H1 (cell line): ENCODE results near the genes EDN3 and PSMA7.

DNA sequence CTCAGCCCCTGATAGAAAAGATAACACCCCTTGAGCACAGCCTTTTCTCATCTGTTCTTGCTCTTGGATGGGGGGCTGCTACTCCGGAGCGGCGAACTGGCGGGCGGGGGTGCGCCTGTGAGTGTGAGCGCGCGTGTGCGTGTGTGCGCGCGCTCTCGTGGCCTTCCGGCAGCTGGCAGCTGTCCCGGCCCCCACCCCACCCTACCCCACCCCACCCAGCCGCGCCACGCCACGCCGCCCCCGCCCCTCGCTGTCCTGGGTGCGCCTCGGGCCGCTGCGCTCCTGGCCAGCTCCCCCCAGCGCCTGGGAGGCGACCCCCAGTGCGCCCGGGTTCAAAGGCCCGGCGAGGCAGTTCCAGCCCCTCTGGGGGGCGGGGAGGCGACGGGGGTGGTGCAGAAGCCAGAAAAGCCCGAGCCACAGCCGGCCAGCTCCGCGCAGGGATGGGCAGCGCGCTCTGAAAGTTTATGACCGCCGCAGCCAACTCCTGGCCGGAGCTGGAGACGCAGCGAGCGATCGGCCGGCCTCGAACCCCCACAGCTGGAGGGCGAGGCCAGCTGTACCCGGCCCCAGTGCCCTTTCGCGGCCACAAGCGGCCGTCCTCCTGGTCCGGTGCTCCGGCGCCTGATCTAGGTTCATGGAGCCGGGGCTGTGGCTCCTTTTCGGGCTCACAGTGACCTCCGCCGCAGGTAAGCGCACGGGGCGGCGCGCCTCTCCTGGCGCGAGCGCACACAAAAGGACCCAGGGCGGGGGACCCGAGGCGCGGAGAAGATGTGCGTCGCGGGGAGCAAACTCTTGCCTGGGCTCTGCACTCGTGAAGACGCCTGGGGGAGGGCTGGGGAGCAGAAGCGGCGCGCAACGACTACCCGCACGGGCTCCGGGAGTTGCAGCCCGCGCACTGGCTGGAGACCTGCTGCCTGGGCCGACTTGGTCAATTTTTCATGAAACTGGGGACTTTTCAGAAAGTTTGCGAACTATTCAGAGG lies at the start of gene EDN3:
Gene EDN3 (plus strand): TSS at position 433 of the 982 bp plus-strand sequence.
- RRBS = 7% methylated on average over 34 of the region's 92 CpGs
CAGE:
- cytosol, long polyA plus RNA = no peak
- long polyA plus RNA = no peak
- nucleus, long polyA plus RNA = no peak

DNA sequence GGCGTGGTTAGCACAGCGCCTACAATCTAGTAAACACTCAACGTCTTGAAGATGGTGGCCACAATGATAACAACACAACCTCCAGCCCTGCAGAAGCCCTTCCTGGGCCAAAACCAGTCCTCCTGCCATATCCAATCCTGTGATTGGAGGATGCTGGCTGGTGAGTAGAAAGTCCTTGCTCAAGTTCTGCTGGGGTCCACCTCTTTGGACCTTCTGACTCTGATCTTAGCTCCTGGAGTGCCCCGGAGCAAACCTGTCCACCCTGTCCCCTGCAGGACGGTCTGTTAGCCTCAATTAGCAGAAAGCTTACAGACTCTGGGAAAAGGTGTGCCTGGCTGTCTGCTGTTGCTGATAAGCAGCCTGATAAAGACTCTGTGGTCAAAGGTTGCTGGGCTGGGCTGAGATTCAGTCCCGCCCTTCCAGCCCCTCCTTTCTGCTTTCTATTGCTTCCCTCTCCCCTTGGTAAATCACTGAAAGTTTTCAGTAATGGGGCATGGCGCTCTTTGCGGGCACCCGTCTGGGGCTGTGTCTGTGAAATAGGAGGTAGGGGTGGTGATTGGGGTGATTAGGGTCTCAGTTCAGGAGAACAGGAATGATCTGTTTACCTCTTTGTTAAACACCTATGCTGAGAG lies 8.4 kb downstream of the EDN3 start:
- RRBS = no CpG with 5 or more reads among the region's 9 CpGs
CAGE:
- cytosol, long polyA plus RNA = no peak
- long polyA plus RNA = no peak
- nucleus, long polyA plus RNA = no peak

GRCh38 chr20:59577199-59577797 lies 27.0 kb upstream of the PHACTR3 start:
- RRBS = 24% methylated on average over 52 of the region's 86 CpGs
CAGE:
- cytosol, long polyA plus RNA = no peak
- long polyA plus RNA = no peak
- nucleus, long polyA plus RNA = no peak

DNA sequence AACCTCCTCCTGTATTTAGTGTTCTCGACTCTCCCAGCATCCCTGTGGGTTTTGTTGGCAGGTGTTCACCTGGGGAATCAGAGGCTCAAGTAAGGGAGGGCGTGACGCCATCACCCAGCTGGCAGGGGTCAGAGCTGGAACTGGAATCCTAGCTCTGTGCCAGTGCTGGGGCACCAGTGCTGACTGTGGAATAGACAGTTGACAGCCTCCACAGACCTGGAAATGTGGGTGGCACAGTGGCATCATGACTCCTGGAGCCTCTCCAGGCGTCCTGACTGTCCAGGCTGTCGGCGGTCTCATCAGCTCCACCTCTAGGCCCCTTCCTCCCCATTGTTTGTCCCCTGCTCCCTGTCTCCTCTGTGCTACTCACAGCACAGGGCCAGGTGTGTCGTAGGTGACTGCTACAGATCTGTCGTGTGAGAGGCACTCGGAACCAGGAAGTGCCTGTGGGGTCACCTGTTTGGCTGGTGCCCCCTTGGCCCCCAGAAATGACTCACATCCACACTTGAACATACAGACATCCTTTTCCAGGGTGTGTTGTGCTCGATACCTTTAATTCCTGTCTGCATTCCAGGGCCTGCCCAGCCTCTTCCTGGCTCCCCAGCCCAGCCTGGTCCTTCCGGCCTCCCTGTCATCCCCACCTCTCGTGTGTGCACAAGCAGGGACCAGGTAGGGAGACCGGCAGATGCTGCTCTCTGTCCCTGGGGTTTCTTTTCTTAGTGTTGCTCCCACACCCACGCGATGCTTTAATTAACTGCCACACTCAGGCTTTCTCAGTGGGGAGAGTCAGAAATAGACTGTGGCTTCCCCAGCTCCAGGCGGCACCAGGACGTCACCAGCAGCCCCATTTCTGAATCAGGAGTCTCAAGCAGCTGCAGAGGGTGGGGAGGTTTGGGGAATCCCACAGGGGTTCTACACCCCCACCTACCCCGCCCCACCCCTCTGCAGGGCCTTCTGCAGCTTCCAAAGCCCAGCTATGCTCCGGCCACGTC lies 102.4 kb downstream of the SYCP2 start:
- RRBS = 84% methylated on average over 3 of the region's 20 CpGs
CAGE:
- cytosol, long polyA plus RNA = no peak
- long polyA plus RNA = no peak
- nucleus, long polyA plus RNA = no peak

DNA sequence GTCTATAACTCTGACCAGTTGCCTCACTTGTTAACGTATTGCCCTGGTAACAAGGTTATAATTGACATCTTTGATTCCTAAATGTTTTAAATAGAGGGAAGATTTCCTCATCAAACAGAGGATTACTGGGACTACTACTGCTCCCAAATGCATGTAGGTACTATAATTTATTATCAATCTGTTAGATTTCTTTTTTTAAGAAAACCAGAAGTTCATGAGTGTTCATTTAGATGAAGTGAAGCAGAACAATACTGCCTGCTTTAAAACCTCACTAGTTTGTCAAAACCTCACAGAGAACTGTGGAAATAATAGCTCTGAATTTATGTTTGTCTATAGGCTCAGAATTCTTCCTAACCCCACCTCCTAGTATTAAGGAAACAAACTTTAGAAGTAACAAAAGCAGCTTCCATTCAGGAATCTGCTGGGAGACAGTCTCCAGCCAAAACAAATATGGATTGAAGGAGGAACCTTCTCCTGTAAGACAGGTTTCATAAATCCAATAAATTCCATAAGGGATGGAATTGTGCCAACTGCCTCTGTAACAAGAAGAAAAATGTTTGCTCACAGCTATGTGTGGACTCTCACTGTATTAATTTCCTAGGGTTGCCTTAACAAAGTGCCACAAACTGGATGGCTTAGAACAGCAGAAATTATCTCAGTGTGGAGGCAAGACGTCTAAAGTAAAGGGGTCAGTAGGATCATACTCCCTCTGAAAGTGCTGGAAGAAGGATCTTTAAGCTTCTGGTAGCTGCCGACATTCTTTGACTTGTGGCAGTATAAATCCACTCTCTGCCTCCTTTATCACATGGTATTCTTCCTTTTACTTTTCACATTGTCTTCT lies 7.6 kb downstream of the SYCP2 start:
- RRBS = no CpG with 5 or more reads among the region's 3 CpGs
CAGE:
- cytosol, long polyA plus RNA = no peak
- long polyA plus RNA = no peak
- nucleus, long polyA plus RNA = no peak

DNA sequence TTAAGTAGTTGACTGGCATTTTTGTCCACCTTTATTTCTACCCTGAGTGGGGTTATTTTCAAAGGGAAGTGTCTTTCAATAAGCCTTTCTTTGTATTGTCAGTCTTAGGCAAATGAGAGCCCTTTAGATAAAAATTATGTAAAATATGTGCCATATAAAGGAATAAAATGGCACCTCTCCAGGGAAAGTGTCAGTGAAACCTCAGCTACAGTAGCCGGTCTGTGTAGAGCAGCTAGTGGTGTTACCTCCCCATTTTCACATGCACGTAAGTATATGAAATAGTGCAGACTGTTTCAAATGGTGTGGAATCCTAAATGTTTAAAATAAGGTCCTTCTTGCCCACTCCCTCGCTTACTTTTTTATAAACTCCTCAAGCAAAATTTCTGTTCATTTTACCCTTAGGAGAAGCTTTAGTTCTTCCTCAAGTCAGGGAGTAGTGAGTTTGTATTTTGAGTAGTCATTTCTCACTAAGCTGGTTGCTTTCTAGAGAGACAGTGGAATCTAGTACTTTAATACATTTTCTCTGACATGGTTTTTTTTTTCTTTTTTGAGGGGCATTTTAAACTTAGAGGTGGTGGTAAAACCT lies 5.1 kb downstream of the FAM217B start:
- RRBS = no CpG with 5 or more reads among the region's 3 CpGs
CAGE:
- cytosol, long polyA plus RNA = no peak
- long polyA plus RNA = no peak
- nucleus, long polyA plus RNA = no peak

- RRBS = no CpG with 5 or more reads among the region's 11 CpGs
CAGE:
- cytosol, long polyA plus RNA = no peak
- long polyA plus RNA = no peak
- nucleus, long polyA plus RNA = no peak
These were observed 36.4 kb downstream of the CDH26 start for GRCh38 chr20:59994449-59995295.

- RRBS = no CpG with 5 or more reads among the region's 20 CpGs
CAGE:
- cytosol, long polyA plus RNA = no peak
- long polyA plus RNA = no peak
- nucleus, long polyA plus RNA = no peak
These were observed 99.9 kb downstream of the CDH26 start for GRCh38 chr20:60057834-60058822.

DNA sequence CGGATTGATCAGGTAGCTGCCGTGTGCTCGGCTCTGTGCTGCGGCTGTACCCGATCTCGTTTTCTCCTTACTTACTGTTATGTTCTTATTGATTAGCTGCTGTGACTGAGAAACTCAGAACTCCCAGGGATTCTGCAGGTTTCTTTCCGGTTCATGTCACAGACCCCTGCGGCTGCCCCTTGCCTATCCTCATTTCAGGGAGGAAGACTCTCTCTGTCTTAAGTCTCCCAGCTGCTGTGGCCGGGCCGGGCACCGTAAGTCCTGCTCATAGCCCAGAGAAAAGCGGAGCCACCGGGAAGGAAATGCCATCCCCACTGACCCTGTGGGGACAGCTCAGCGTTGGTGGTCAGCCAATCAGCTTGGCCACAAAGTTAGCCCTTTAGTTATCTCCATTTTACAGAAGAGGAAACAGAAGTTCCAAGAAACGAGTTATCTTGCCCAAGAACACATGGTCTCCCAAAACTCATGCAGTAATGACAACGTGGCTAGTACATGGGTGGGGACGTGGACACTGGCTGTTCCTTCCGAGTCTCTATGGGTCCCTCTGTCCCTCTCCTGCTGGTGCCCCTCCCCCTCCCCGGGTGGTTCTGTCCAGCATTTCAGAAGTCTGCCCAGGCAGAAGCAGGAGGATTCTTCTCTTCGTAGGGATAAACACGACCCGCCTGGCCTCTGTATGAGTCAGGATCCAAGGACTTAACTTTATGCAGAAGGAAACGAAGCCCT lies 273.7 kb downstream of the CDH4 start:
- RRBS = 83% methylated on average over 3 of the region's 23 CpGs
CAGE:
- cytosol, long polyA plus RNA = no peak
- long polyA plus RNA = no peak
- nucleus, long polyA plus RNA = no peak

GRCh38 chr20:61659660-61660118 lies 406.0 kb downstream of the TAF4 start:
- RRBS = 79% methylated on average over 5 of the region's 10 CpGs
CAGE:
- cytosol, long polyA plus RNA = no peak
- long polyA plus RNA = no peak
- nucleus, long polyA plus RNA = no peak

- RRBS = 26% methylated on average over 27 of the region's 44 CpGs
CAGE:
- cytosol, long polyA plus RNA = no peak
- long polyA plus RNA = no peak
- nucleus, long polyA plus RNA = no peak
These were observed 100.0 kb downstream of the TAF4 start for GRCh38 chr20:61965596-61966223.

- RRBS = no CpG with 5 or more reads among the region's 7 CpGs
CAGE:
- cytosol, long polyA plus RNA = no peak
- long polyA plus RNA = no peak
- nucleus, long polyA plus RNA = no peak
These were observed 54.7 kb downstream of the TAF4 start for GRCh38 chr20:62010976-62011302.

DNA sequence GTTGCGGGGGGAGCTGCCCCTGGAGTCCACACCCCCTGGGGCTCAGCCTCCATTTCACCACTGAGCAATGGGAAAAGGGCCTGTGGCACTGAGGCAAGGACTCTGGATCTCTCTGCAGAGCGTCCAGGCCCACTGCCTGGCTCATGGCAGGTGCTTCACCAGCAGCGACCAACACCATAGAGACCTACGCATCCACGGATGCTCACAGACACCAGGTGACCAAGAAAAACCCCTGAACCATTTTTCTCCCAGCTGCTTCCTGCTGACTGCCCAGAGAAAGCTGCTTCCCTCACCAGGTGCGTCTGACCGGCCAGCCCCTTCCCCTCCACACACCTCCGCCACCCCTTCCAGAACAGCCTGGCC lies 54.0 kb downstream of the TAF4 start:
- RRBS = no CpG with 5 or more reads among the region's 8 CpGs
CAGE:
- cytosol, long polyA plus RNA = no peak
- long polyA plus RNA = no peak
- nucleus, long polyA plus RNA = no peak

- RRBS = no CpG with 5 or more reads among the region's 20 CpGs
CAGE:
- cytosol, long polyA plus RNA = no peak
- long polyA plus RNA = no peak
- nucleus, long polyA plus RNA = no peak
These were observed 39.6 kb downstream of the TAF4 start for GRCh38 chr20:62025918-62026581.

DNA sequence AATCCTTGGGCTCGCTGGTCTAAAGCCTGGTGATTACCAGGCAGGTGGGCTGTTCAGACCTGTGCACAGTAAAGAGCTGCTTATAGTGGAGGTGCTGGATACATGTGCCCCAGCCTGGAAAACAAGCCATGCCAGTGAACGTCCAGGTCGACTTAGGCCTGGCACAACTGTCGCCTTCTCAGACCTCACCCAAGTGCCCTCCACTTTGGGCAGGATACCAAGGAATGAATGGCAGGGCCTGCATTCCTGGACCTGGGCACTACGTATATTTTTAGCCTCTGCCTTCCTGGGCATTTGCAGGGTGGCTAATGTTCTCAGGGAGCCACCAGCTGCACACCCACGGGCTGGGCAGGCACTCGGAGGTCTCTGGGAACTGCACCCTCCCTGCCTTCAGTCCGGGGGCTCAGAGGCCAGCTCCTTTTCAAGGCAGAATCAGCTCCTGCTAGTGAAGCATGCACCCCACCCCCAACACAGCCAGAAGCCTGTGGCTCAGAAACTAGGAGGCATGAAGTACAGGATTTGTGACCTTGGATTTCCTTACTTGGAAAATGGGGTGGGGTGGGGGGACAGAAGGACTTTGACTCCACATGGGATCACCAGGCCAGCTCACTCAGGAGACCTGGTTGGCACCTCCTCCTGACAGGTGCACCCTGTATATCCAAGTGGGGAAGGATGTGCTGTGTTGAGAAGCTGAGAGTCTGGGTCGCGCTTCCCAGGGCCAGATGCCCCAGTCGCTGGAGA lies 2.6 kb upstream of the LSM14B start:
- RRBS = no CpG with 5 or more reads among the region's 11 CpGs
CAGE:
- cytosol, long polyA plus RNA = no peak
- long polyA plus RNA = no peak
- nucleus, long polyA plus RNA = no peak

DNA sequence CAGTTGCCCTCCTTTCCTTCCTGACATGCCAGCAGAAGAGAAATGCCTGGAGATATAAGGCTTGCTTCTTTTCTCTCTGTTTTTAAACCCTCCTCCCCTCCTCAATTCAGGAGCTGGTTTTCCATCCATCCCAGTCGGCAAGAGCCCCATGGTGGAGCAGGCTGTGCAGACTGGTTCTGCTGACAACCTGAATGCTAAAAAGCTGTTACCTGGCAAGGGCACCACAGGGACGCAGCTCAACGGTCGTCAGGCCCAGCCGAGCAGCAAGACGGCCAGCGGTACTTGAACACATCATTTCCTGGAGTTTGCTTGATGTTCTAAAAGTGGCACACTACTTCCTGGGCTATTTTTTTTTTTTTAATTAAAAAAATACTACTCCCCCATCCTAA lies 7.4 kb downstream of the LSM14B start:
- RRBS = no CpG with 5 or more reads among the region's 7 CpGs
CAGE:
- cytosol, long polyA plus RNA = no peak
- long polyA plus RNA = no peak
- nucleus, long polyA plus RNA = no peak

DNA sequence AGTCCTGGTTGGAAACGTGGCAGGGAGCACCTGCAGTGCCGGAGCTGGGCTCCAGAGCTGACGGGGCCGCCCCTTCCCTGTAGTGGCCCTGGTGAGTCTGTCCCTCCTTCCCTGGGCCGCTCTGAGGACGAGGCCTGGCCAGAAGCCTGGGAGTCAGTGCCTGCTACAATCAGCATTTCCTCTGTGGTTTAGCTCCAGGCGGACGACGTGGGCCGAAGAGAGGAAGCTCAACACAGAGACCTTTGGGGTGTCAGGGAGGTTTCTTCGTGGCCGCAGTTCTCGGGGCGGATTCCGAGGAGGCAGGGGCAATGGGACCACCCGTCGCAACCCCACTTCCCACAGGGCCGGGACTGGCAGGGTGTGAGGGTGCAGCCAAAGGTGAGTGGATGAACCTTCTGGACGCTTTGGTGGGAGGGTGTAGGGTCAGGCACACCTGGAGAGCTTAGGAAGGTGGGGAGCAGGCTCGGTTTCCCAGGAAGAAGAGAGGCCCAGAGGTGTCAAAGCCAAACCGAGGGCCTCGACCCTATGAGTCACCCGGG lies 10.0 kb downstream of the PSMA7 start:
- RRBS = 92% methylated on average over 2 of the region's 23 CpGs
CAGE:
- cytosol, long polyA plus RNA = no peak
- long polyA plus RNA = no peak
- nucleus, long polyA plus RNA = no peak

DNA sequence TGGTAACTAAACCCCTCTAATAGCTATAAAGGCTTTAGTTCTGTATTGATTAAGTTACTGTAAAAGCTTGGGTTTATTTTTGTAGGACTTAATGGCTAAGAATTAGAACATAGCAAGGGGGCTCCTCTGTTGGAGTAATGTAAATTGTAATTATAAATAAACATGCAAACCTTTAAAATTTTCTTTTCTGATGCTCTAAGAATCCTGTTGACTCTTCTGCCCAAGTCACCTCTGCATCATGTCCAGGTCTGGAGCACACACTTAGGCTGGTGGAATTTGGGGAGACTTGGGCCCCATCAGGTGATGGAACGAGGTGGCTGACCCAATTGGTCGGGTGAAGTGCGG lies 8.0 kb downstream of the PSMA7 start:
- RRBS = no CpG with 5 or more reads among the region's 3 CpGs
CAGE:
- cytosol, long polyA plus RNA = no peak
- long polyA plus RNA = no peak
- nucleus, long polyA plus RNA = no peak

DNA sequence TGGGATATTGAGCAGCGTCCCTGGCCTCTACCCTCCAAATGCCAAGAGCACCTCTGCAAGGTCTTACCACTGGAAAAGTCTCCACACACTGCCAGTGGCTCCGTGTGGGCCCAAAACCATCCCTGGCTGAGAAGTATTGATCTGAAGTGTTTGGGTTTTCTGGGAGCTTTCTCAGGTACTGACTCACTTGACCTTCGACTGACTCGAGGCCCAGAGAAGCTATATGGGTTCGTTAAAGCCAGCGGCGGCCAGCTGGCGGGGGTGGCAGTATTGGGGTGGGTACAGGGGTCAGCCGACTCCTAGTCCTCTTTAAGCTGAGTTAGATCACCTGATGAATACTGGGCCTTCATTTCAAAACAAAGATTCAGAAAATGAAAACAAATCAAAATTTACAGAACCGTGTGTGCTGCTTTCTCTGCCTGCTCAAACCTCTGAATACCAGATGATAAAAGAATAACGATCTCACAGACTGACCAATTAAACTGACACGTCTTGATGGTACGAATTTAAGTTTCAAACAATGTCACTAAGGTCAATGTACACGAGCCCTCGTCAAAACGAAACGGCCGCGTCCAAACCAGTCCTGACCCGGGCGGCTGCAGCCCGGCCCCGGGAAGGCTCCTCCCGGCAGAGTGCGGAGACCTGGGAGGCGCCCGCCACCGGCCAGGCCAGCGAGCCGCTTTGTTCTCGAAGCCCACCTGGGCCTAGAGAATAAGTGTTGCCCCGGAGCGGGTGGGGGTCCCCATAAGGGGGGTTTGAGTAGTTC lies 1.0 kb downstream of the PSMA7 start:
- RRBS = 1% methylated on average over 6 of the region's 33 CpGs
CAGE:
- cytosol, long polyA plus RNA = no peak
- long polyA plus RNA = no peak
- nucleus, long polyA plus RNA = no peak

DNA sequence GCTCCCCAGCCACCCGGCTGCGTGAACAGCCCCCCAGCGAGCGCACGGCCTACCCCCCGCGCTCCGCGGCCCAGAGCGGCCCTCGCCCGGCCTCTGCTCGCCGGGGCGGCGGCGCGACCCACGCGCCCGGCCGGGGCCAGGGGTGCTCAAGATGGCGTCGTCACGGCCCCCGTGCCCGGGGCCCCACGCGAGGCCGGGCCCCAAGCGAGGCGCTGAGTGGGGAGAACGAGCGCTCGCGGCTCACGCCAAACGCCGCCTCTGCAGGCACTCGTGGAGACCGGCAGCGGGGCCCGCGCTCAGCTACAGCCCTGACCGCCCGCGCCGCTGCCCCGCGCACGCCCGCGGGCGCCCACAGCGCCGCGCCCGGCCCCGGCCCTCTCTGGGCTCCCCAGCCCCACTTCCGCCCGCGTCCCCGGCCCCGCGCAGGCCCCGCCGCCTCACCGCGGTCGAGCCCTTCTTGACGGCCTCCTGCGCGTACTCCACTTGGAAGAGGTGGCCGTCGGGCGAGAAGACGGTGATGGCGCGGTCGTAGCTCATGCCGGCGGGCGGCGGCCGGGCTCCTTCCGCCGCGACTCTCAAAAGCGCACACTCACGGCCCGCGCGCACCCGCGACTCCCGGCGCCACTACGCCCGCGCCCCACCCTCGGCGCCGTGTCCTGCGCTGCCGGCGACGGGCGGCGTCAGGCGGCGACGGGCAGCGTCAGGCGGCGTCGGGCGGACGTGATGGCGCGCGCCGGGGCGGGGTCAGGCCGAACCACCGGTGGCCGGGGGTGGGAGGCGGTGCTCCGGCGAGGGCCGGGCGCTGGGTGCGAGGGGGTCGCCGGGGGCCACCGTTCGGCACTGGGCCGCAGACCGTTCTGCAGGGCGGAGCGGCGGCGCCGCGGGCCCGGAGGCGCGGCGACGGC lies at the start of gene PSMA7:
Gene PSMA7 (minus strand): TSS at position 628 of the 905 bp plus-strand sequence.
- RRBS = 1% methylated on average over 94 of the region's 149 CpGs
CAGE:
- cytosol, long polyA plus RNA = start-site peak on the minus strand centred at position 617 of the sequence, 126 bp wide, 1,680 reads
- long polyA plus RNA = start-site peak on the minus strand centred at position 621 of the sequence, 143 bp wide, 1,275 and 1,005 reads in 2 replicates
- nucleus, long polyA plus RNA = start-site peak on the minus strand centred at position 618 of the sequence, 129 bp wide, 970 reads